SK-N-MC (cell line): Measurements from ENCODE around the gene NBAS.

DNA sequence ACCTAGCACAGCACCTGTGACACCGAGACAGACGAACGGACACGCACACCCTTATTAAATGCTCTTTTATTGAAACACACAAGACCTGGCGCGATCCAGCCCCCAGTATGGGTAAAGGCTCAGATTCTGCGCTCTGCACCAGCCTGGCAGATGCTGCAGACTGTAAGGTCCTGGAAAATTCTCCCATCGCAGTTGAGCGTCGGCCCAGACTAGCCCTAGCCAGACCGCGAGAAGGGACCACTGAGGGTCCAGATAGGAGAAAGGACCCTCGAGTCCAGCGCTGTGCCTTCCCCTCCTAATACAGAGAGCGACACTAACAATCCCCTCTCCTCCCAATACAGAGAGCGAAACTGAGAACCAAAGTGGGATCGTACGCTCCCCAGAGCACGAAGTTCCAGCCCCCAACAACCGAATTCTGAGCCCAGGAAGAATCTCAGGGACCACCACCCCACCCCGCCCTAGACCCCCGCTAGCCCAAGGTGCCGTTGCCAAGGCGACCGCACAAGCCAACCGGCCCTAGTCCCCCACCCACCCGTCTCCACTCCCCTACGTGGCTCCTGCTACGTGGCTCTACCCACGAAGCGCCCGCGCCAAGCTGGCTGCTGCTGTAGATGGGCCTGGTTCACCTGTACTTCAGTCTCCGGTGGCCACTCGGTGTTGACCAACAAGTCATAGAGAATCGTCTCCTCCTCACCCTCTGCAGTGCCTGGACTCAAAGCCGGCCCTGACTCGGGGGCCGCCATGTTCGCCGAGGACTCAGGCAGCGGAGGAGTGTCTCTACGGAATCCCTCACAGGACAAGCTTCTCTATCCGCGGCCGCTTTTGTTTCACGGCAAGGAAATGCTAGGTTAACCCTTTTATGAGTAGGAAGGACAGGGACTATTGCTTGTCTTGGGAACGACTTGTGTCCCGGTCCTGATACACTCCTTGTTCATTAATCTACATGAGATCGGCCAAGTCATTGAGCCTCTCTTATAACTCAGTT lies at the start of gene NBAS:
Gene NBAS (minus strand): TSS at position 773 of the 985 bp plus-strand sequence.
- RRBS = under 1% methylated on average over 3 of the region's 50 CpGs

- RRBS = no CpG with 5 or more reads among the region's 7 CpGs
These were observed 49.3 kb downstream of the MYCN start for GRCh38 chr2:15989592-15990071.

- RRBS = no CpG with 5 or more reads among the region's 15 CpGs
These were observed 287.7 kb downstream of the MYCN start for GRCh38 chr2:16227976-16228439.

DNA sequence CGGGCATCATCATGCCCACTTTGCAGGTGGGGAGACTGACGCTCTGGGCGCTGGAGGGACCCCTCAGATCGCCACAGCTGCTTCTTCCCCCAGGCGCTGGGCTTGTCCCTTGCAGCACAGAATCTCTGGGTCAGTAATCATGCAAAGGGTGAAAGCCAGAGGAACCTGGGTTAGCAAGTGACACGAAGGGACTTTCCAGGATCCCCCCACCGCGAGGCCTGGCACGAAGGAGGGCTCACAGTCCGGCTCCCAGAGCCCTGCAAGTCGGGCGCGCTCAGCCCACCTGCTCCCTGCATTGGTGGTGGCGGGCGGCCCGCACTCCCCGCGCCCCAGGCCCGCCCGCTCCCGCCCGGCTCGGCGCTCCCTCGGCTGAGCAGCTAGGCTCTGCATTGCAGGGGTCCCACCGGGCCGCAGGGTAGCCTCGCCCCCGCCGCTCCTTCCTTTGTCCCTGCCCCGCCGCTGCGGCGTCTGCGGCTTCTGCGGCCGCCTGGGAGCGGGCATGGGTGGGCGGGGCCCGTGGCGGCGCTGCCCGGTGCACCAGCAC lies 157.7 kb downstream of the CYRIA start:
- RRBS = 20% methylated on average over 6 of the region's 43 CpGs

GRCh38 chr2:16560509-16561041 lies 105.1 kb downstream of the CYRIA start:
- RRBS = no CpG with 5 or more reads among the region's 2 CpGs

DNA sequence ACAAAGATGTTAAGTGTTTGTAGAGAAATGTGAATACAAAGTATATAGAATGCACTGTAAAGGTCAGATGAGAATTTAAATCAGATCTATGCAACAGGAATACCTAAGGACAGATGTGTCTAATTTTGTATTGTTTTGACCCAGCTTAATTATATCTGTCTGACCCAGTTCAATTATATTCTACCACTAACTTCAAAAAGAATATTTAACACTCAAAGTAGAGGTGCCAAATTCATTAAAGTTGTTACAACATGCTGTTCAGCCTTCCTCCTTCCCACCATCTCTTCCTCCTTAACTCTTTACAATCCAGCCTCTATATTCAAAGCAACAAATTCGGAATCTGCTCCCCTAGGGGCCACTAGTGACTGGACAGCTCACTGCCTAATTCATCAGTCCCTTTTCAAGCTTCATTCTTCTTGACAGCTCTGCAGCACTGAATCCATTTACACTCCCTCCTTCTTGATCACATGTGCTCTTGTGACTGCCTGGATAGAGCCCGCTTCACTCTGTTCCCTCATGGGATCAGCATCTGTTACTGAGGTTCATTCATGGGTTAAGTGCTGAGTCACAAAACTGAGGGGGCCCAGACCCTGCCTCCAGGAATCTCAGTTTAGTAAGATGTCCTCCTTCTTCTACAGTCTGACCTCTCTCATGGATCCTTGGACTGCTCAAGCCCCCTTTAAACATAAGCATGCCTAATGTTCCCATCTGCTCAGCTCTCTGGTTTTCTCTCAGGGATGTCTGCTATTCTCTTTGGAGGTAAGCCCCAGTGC lies 81.6 kb downstream of the CYRIA start:
- RRBS = no CpG with 5 or more reads among the region's 2 CpGs

- RRBS = no CpG with 5 or more reads among the region's 3 CpGs
These were observed 74.0 kb downstream of the CYRIA start for GRCh38 chr2:16591599-16592022.

- RRBS = no CpG with 5 or more reads among the region's 3 CpGs
These were observed 39.0 kb upstream of the CYRIA start for GRCh38 chr2:16704676-16704984.

GRCh38 chr2:17618965-17619164 lies 78.4 kb downstream of the VSNL1 start:
- RRBS = no CpG with 5 or more reads among the region's 3 CpGs

DNA sequence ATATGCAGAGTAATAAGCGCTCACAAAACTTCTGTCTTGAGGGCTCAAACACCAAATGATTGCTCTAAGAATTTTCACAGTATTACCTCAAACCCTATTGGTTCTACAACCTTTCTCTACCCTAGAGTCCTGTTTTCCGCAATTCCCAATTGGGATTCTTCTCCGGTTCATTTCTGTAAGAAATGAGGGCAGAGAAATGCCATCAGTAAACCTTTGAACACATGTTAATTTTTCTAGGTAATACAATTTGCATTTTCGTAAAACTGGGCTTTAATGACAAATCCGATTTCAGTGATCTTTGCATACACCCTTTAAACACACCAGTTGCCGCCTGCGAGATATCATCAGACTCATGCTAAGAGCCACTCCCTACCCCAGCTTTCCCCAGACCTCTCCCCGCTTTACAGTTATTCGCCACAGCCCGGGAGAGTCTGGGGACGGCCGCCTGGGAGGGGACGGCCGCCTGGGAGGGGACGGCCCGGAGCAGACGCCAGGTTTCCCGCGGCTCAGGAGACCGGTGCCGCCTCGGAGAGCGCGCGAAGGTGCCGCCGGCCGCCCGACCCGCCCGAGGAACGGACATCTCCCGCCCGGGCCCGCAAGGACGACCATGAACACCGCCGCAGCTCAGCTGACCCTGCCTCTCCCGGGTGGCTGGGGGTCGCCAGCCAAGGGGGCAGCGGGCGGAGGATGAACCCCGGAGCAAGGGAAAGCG lies 562 bp downstream of the SMC6 start:
- RRBS = under 1% methylated on average over 25 of the region's 44 CpGs

DNA sequence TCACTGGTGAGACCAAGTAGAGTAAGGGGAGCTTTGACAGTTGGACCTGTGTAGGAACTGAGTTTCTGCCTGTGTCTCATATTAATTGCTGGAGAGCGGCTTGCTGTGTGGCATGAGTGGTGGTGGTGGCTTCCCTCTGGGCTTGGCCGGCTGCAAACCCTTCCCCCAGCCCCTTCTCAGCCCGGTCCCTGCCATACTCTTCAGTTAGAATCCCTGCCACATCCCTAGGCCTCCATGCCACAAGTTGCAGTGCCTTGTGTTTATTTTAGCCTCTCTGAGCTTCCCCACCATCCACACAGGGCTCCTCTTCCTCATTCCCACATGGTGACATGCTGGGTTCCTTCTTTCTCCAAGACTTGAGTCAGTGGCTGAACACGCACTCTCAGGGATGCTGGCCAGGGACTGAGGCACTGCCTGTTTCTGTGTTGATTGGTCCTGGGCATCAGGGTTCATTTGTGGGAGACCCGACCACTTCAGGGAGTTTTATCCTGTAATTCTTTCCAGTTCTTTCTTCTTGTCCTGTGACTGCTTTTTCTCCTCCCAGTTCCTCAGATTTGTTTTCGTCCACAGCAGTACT lies 56.2 kb downstream of the KCNS3 start:
- RRBS = no CpG with 5 or more reads among the region's 6 CpGs

- RRBS = no CpG with 5 or more reads among the region's 1 CpG
These were observed 261.0 kb downstream of the RDH14 start for GRCh38 chr2:18299400-18299894.

DNA sequence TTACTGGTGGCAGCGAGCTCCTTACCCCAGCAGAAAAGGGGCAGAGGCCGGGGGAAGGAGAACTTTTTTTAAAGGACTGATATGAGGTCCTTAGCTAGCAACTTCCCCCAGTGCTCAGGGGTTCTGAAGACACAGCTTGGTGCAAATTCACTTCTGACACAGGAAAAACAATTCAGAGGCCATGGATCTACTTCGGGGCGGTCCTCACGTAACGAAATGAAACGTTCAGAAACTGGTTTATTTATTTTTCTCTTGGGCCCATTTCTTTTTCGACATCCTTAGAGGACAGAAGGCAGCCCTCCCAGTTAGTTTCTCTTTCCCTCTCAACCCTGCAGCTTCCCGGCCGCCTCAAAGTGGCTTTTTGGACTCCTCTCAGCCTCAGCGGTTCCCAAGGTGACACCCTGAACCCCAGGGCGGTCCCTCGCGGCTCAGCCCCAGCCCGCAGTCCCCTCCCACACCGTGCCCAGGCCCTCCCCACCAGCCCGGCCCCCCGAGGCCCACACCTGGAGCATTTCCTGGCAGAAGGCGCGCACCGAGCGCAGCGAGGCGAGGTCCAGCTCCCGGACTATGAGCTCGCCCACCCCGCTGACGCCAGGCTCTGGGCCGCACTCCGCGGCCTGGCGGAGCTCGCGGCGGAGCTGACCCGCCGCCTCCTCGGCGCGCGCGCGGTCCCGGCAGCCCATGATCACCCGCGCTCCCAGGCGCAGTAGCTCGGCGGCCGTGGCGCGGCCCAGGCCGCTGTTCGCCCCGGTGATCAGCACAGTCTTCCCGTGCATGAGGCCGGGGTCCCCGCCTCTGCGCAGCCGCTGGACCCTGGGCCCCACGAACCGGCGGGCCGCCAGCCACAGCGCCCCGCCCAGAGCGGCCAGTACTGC lies 539 bp downstream of the RDH14 start:
- RRBS = under 1% methylated on average over 41 of the region's 67 CpGs

GRCh38 chr2:18724245-18724935 lies 135.0 kb upstream of the NT5C1B start:
- RRBS = no CpG with 5 or more reads among the region's 5 CpGs

- RRBS = no CpG with 5 or more reads among the region's 21 CpGs
These were observed 2.4 kb downstream of the OSR1 start for GRCh38 chr2:19356015-19356360.

DNA sequence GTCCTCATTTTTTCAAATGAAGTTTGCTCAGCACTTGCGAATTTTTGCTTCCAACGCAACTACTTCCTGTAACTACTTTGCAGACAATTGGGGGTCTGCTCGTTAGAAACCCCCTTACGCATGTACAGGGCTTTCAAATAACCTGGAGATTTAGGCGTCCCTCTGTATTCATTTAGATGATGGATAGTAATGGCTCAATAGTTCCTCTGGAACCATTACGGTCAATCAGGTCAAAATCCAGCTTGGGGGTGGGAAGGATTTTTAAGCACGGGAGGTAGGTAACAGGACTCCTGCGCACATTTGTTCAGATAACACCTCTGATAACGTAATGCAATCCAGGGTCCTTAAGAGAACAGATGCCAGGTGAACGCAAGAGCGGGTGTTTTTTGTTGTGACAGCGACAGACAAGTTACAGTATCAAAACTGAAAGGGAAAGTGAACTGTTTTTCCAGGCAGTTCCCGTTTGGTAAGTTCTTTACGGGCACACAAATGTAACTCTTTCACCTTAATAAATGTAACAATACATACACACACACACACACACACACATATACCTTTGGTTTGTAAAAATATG lies 3.7 kb upstream of the OSR1 start:
- RRBS = no CpG with 5 or more reads among the region's 14 CpGs

GRCh38 chr2:20073910-20074540 lies 22.6 kb upstream of the LAPTM4A start:
- RRBS = no CpG with 5 or more reads among the region's 8 CpGs

- RRBS = no CpG with 5 or more reads among the region's 7 CpGs
These were observed 42.2 kb upstream of the LAPTM4A start for GRCh38 chr2:20093559-20094011.

- RRBS = no CpG with 5 or more reads among the region's 1 CpG
These were observed 57.3 kb upstream of the LAPTM4A start for GRCh38 chr2:20108816-20109015.